ENCODE results near the genes NOP14 and OTOP1.

- RRBS, result no CpG with 5 or more reads among the region's 23 CpGs
Measured at GRCh38 chr4:2741922-2742702, 14.0 kb downstream of the TNIP2 start.

- RRBS, result no CpG with 5 or more reads among the region's 9 CpGs
Measured at GRCh38 chr4:2778529-2779036, 14.3 kb upstream of the SH3BP2 start.

GRCh38 chr4:2790911-2791146 is 2.1 kb upstream of the SH3BP2 start:
- RRBS, result no CpG with 5 or more reads among the region's 5 CpGs

DNA sequence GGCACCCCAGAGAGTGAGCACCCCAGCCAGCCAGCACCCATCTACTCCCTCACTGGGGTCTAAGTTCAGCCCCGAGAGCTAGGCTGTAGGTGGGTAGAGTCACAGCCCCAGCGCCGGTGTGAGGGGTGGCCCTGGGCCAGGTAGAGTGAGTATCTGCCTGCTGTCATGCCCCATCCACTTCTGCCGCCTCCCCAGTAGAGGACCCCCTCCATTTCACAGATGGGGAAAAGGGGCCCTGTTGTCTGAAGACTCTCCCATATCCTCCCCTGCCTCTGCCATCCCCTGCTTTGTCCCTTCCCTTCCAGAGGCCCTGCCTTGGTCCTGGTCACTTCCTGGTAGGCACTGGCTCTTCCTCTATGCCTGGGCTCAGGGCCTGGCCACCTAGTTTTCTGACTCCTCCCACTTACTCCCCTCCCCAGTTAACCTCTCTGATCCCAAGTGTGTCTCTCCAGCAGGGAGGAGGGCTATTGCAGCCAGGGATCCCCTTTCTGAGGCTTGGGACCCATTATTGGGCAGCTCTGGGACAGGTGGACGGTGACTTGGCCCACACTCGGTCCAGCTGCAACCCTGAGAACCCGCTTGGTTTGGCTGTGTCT is 1.5 kb upstream of the SH3BP2 start:
- RRBS, result no CpG with 5 or more reads among the region's 7 CpGs

DNA sequence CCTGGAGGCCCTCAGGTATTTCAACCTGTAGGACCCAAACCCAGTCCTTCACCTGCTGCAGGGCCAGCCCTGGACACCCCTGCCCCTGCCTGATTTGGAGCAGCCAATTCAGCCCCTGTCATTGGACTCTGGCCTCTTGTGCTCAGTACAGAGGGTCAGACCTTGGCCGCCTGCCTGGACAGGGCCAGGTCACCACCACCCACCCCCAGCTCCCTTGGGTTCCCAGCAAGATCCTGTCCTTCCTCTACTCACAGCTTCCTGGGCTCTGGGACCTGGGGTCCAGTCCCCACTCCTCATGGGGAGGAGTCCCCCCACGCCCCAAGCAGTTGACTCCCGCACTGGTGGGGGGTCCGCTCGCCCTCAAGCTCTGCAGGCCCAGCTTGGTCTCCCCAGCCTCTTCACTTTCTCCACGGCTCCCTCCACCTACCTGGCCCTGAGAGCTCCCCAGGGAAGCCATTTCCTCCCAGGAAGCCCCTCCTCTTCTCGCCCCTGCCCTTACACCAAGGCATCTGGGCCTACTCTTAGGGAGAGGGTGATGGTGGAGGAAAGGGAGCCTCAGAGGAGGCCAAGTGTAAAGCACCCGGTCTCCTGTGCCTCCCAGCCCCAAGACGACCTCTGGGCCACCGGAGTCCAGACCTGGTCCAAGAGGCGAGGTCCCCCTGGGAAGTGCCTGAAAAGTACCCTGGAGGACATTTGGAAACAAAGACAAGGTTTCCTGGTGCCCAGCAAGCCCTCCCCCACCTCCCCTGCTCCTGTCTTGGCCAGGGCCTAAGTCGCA is 816 bp upstream of the SH3BP2 start:
- RRBS, result 92% methylated on average over 3 of the region's 12 CpGs

DNA sequence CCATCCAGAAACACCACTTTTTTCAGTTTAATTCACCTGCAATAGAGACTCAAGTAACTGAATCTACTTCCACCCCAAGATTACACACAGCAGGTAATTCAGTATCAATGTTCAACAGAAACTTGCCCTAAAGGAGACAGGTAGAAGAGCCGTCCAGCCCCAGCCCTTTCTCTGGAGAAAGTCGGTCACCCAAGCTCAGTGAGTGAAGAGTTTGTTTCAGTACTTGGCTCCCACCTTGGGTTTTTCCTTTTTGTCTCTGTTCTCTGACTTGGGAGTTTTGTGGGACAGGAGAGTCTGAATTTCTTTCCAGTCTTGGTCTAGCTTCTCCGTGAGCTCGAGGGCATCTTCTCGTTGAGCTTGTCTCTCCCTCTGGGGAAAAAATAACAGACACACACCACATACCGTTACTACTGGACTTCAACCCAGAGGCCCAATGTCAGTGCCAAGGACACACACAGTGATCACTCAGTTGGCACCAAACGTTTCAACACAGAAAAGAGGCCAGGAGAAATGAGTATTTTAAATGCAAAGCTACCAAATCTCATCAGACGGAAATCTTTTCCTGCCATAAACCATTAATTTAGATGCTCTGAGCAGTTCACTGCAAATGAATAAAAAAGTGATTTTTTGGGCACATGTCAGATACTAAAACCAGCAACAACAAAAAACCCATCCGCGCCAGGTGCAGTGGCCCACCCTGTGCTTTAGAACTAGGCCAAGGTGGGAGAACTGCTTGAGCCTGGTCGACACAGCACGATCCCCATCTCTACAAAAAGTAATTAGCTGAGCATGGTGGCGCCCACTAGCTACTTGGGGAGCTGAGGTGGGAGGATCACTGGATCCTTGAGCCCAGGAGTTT is 9.7 kb downstream of the NOP14 start:
- RRBS, result no CpG with 5 or more reads among the region's 13 CpGs

GRCh38 chr4:2954175-2954624 is 9.0 kb downstream of the NOP14 start:
- RRBS, result no CpG with 5 or more reads among the region's 10 CpGs

DNA sequence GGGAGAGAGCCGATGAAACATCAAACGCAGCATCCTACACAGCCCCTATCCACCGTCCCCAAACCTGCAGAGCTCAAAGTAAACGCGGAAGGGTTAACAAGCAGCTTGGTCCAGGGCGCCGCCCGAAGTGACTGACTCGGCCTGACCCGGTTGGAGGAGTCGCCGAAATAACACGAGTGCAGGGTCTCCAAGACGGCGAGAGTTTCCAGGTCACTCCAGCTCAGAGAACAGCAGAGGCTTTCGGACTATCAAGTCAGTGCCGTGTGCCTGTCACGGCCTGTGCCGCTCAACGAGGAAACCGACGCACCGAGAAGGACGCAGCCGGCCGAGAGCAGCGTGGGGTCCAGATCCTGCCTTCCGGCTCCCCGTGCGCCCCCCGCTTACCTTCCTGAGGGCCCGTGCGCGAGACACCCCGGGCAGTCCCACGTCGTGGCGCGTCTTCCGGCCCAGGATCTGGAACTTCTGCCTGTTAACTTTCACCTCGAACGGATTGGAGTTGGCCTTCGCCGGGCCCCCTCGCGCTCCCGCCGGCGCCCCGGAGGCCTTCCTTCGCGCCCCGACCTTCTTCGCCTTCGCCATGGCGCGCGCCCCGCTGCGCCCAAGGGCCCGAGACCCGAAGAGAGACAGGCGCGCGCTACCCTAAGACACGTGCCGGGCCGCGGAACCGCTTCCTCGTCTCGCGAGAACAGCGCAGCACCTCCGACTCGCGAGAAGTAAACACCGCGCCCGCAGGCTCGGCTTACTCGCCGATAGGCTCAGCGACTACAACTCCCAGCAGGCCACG is at the start of gene NOP14:
NOP14 (minus strand) TSS at position 666 of the 784 bp plus-strand sequence.
- RRBS, result under 1% methylated on average over 23 of the region's 85 CpGs

- RRBS, result no CpG with 5 or more reads among the region's 1 CpG
Measured at GRCh38 chr4:3086881-3087146, 12.3 kb downstream of the HTT start.

- RRBS, result no CpG with 5 or more reads among the region's 11 CpGs
Measured at GRCh38 chr4:3121965-3122723, 47.7 kb downstream of the HTT start.

DNA sequence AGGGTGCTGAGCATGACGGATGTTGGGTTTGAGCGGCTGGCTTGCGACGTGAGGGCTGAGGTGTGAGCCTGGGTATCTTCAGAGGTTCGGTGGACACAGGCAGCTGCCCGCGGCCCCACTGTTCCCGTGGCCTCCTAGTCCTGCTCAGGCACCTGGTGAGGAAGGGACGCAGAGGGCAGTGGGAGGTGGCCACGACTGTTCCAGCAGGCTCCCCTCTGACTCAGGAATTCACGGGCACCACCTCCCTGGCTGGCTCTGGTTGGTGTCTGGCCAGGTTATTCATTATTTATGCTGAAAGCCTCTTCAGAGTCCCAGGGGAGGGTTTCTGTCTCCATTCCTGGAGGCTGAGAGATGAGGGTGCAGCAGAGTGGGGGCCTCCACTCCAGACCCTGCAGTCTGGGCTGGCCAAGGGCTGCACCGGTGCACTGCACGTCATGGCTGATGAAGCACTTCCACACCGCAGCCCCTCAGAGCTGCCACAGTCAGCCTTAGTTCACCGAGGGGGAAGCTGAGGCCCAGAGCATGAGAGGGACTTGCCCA is 2.2 kb downstream of the MSANTD1 start:
- RRBS, result no CpG with 5 or more reads among the region's 15 CpGs

DNA sequence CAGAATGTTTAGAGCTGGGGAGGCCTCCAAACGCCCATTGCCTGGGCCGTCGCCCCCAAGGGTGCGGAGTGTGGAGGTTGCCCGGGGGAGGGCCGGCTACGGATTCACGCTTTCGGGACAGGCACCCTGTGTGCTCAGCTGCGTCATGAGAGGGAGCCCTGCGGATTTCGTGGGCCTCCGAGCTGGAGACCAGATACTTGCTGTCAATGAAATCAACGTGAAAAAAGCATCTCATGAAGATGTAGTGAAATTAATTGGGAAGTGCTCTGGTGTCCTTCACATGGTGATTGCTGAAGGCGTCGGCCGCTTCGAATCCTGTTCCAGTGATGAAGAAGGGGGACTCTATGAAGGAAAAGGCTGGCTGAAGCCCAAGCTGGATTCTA is 23.3 kb downstream of the RGS12 start:
- RRBS, result no CpG with 5 or more reads among the region's 18 CpGs

- RRBS, result no CpG with 5 or more reads among the region's 12 CpGs
Measured at GRCh38 chr4:3331258-3331863, 38.5 kb downstream of the RGS12 start.

DNA sequence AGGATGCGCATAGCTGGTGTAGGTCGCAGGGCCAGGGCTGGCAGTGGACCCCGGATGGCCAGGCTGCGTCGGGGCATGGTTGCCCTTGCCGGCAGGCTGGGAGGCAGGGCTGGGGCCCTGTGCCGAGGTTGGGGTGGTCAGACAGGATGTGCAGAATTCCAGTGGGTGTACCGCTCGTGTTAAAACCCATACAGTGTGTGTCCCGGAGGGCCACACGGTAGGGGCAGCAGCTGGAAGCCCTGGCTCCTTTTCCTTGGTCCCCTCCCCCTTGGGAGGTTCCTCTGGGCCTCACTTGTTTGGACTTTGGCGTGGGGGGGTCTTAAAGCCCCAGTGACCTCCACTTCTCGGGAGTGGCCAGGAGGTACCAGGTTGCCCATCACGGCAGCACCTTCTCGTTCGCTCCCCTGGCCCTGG is 56.9 kb upstream of the HGFAC start:
- RRBS, result 88% methylated on average over 8 of the region's 16 CpGs

DNA sequence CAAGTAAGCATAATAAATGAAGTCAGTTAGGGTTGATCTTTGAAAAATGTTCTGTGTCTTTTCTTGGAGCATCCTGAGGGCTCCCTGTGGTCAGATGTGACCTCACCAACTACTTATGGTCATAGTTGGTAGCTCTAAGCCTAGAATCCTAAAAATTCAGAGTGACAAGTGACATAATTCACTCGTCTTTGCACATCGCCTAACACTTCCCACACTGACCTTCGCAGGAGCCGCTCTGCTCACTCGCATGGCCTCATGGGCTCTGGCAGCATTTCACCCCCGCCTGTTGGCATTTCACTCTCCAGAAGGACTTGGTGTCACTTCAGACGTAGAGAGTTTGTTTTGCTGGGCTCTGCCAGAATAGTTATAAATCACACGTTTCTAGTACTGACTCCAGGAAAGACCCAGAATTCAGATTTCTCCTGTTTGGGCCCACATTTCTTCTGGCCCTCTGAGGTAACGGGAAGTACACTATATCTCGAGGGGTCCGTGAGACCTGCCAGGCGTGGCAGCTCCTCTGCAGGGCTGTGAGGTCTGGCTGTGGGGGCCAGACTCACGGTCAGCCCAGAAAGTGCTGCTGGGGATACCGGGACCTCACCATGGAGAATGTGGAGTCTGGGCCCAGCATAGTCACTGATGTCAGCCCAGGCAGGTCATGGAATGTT is 38.8 kb upstream of the HGFAC start:
- RRBS, result no CpG with 5 or more reads among the region's 14 CpGs

DNA sequence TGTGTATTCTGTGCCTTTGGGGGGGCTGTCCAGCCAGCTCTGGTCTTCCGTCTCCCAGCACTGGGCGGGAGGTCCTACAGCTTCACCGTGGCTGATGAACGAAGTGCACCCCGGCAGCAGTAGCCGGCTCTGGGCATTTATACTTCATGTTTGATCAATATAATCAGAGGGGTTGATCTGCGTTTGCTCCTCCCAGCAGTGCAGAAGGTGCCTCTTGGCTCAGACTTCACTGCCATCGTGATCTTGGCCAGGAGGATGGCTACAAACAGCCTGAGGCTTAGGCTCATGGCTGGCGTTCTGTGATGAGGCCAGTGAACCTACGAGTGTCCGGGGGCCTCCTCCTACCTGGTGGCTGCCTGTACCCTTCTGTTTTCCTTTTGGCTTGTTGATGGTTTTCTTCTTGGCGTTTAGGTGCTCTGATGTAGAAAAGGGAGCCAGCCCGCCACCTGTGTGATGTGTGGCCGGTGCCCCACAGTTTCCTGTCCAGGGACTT is 31.3 kb upstream of the HGFAC start:
- RRBS, result no CpG with 5 or more reads among the region's 14 CpGs

- RRBS, result 94% methylated on average over 4 of the region's 12 CpGs
Measured at GRCh38 chr4:3514096-3514575, 18.1 kb downstream of the LRPAP1 start.

- RRBS, result no CpG with 5 or more reads among the region's 22 CpGs
Measured at GRCh38 chr4:3530682-3531476, 1.3 kb downstream of the LRPAP1 start.

GRCh38 chr4:3786084-3786620 is 20.0 kb downstream of the ADRA2C start:
- RRBS, result no CpG with 5 or more reads among the region's 10 CpGs

- RRBS, result 19% methylated on average over 11 of the region's 39 CpGs
Measured at GRCh38 chr4:4226715-4227116, at the start of gene OTOP1. Gene OTOP1, minus strand, starts transcription at chr4:4226929.

Data from BE2C (cell line).